ENCODE measurements around a stretch of chr21.

GRCh38 chr21:35469019-35469503 lies 420.0 kb upstream of the RUNX1 start:
- PRO-cap = unidirectional peak, plus-strand start at chr21:35469252
- RAMPAGE, long total RNA, 2 experiments = no peak in any of the 2 experiments

DNA sequence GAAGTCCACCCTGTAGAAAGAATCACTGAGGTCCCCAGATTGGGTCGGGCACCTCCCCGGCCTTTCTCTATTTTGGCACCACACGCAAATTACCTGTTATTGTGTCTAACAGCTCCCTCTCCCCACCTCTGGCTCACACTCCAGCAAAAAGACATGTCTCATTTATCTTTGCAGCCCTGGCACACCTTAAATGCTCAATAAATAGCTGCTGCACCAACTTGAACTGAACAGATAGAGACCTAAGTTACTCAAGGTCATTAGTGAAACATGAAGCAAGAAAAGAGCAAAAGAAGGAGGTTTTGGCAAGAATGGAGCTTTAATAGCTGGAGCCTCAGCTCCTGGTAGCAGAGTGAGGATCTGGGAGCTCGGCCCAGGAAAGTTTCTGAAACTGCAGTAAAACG lies 207.6 kb downstream of the SETD4 start:
- PRO-cap = no peak
- RAMPAGE, long total RNA, 2 experiments = no peak in any of the 2 experiments

DNA sequence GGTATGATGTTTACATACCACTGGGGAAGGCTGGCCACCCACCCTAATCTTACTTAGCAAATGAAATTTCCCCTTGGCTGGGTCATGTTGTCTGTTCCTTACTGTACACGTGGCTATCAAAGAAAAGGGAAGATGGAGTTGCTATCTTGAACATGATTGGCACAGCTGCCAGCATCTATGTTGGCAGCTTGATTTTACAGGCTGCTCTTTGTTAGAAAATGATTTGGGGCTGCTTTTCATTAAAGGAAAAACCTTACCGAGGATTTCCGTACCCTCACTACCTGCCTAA lies 96.3 kb downstream of the SETD4 start:
- PRO-cap = no peak
- RAMPAGE, long total RNA, 2 experiments = no peak in any of the 2 experiments

GRCh38 chr21:36104103-36105527 lies 30.3 kb upstream of the CBR3 start:
- PRO-cap = no peak
- RAMPAGE, long total RNA, 2 experiments = start-site peak on the plus strand in 1 of 2 experiments, at chr21:36104840-36104876 at its widest, 13 reads per replicate

GRCh38 chr21:36132529-36133295 lies 2.2 kb upstream of the CBR3 start:
- PRO-cap = no peak
- RAMPAGE, long total RNA, 2 experiments = no peak in any of the 2 experiments

GRCh38 chr21:36155253-36155975 lies 1.2 kb upstream of the DOP1B start:
- PRO-cap = bidirectional peak, plus-strand start at chr21:36155913, minus-strand start at chr21:36155562
- RAMPAGE, long total RNA, 2 experiments = start-site peak on the minus strand in 1 of 2 experiments, at chr21:36155245-36155562 at its widest, 5 reads per replicate

DNA sequence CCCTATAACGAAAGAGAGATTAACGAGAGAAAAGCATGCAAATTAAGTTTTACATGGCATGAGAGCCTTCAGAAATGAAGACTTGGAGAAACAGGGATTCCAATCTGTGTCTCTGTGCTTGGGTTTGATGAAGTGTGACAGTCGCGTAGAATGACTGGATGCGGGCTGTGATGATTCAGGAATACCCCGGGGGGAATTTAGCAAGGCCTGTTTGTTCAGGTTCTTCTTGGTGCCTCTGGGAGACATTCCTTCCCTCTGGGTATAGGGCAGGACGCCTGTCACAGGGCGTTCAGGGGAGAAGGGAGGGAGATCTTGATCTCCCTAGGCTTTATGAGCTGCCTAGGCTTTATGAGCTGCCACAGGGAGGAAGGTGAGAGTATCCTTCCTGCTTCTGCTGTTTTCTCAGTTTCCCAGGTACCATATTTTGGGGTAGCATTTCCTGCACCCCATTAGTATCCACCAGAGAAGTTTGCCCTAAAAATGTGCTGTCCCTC lies 36.6 kb downstream of the DOP1B start:
- PRO-cap = no peak
- RAMPAGE, long total RNA, 2 experiments = no peak in any of the 2 experiments

GRCh38 chr21:36197379-36197639 lies 40.7 kb downstream of the DOP1B start:
- PRO-cap = no peak
- RAMPAGE, long total RNA, 2 experiments = no peak in any of the 2 experiments

GRCh38 chr21:36747381-36748695 lies 48.9 kb downstream of the SIM2 start:
- PRO-cap = no peak
- RAMPAGE, long total RNA, 2 experiments = no peak in any of the 2 experiments

DNA sequence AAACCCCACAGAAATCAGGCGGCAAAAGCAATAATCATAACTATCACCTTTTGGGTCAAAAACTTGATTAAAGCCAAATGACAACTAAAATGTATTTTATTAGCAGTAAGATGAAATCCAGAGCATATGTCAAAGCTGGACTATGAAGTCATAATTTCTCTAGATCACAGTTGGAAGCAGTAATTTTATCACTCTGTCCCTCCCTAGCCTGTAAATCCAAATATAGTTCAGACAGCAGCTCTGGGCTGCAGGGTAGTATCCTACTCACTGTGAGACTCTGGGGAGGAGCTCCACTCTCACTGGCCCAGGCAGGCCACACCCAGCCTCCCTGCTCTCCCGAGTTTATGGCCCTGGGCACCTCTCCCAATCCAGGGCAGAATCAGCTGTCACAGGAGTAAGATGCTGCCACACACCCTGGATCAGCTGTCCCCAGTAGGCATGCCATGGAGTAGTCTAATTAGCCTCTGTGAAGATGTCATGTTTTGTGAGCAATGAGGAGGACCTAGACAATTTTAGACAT lies 131.1 kb downstream of the HLCS start:
- PRO-cap = no peak
- RAMPAGE, long total RNA, 2 experiments = no peak in any of the 2 experiments

DNA sequence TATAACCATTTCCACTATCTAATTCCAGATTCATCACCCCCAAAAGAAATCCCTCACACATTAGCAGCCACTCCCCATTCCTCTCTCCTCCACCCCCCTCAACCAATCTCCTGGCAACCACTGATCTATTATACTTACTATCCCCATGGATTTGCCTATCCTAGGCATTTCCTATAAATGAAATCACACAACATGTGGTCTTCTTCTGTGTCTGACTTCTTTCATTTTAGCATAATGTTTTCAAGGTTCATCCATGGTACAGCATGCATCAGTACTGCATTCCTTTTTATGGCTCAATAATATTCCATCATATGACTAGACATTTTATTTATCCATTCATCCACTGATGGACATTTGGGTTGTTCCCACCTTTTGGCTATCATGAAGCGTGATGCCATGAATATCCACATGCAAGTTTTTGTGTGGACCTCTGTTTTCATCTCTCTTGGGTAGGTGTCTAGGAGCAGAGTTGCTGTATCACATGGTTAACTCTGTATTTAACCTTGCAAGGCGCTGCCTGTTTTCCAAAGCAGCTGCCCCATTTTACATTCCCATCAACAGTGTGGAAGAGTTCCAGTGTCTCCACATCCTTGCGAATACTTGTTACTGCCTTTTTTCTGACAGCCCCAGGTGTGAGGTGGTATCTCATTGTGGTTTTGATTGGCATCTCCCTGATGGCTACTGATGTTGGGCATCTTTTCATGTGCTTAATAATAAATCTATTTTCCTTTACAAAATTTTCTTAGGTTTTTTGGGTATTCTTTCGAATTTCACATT lies 104.4 kb downstream of the HLCS start:
- PRO-cap = no peak
- RAMPAGE, long total RNA, 2 experiments = start-site peak on the minus strand in 1 of 2 experiments, centred at position 296 of the sequence, 6 reads per replicate

- PRO-cap = no peak
- RAMPAGE, long total RNA, 2 experiments = no peak in any of the 2 experiments
Measured at GRCh38 chr21:36966999-36967300, 481 bp upstream of the HLCS start.

DNA sequence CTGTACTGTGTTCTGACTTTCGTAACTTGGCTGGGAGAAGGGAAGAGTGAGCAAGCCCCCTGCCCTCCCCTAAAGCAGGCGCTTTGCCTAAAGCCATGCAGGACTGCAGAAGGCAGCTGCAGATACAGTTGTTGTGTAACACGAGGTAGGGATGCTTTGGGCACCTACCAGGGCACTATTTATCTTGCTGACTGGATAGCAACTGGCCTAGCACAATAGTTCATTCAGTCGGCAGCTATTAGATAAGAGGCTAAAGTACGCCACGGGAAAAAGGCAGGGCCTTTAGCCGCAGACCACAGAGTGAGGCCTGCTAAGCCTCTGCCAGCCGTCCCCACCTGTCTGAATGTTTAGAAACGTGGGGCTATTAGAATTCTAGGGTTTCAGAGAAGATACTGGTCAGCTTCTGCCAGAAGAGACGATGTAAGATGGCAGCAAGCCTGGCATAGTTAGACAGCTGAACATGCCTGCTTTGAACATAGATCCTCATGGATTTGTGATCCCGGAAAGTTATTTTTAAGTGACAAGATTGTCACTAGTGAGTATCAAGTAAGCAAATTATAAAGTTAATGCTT lies 81.0 kb downstream of the TTC3 start:
- PRO-cap = no peak
- RAMPAGE, long total RNA, 2 experiments = no peak in any of the 2 experiments

- PRO-cap = no peak
- RAMPAGE, long total RNA, 2 experiments = no peak in any of the 2 experiments
Measured at GRCh38 chr21:37454773-37455681, 88.5 kb downstream of the DYRK1A start.

- PRO-cap = no peak
- RAMPAGE, long total RNA, 2 experiments = no peak in any of the 2 experiments
Measured at GRCh38 chr21:37506352-37506975, 139.9 kb downstream of the DYRK1A start.

GRCh38 chr21:37563277-37564323 lies 197.0 kb downstream of the DYRK1A start:
- PRO-cap = bidirectional peak, plus-strand start at chr21:37564080, minus-strand start at chr21:37563894
- RAMPAGE, long total RNA, 2 experiments = no peak in any of the 2 experiments

- PRO-cap = no peak
- RAMPAGE, long total RNA, 2 experiments = no peak in any of the 2 experiments
Measured at GRCh38 chr21:37565210-37565670, 198.7 kb downstream of the DYRK1A start.

- PRO-cap = no peak
- RAMPAGE, long total RNA, 2 experiments = no peak in any of the 2 experiments
Measured at GRCh38 chr21:37644657-37645032, 271.6 kb downstream of the KCNJ6 start.

GRCh38 chr21:38488958-38489150 lies 9.4 kb downstream of the ERG start:
- PRO-cap = no peak
- RAMPAGE, long total RNA, 2 experiments = no peak in any of the 2 experiments

DNA sequence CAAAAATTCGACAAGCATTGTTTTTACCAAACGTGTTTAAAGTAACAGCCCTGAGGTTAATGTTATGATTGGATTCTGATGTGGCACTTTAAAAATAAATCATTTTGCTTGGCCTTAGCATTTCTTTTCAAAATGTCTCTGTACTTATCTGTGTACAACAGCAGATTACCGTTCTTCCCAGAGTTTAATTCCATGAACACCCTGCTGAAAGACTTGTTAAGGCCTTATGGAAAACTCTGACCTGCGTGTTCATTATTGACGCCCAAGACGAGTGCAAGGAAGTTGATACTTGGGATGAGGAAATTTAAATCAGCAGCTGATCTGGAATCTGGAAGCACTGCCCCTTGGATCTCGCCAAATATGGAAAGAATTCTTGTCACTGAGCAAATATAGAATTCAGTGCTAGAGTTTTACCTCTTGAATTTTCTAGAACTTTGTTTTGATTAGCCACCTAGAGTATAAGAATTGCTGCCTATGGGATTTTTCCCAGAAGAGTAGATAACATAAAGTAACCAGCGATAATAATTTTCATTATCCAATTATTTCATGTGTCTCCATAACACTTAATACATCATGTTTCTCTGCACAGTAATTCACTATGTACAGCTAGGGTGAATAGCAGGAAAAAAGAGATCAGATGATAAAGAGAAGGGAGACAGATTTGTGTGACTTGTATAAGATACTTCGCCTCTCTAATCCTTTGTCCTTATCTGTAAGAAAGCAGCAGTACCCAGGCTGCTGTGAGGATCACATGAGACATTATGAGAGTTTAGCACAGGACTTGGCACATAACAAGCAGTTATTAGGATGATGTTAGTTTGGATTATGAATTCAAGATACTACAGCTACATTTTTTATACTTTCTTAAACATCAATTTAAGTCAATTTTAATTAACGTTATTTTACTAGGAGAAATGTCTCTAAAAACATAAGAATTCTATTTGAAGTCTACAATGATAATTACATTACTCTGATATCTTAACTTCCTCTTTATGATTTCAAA lies 6.5 kb downstream of the ERG start:
- PRO-cap = no peak
- RAMPAGE, long total RNA, 2 experiments = no peak in any of the 2 experiments

Data from body of pancreas (tissue), 2 donors.